Mucosa of descending colon (tissue), 1 donor: ENCODE measurements around the gene HES6.

DNA sequence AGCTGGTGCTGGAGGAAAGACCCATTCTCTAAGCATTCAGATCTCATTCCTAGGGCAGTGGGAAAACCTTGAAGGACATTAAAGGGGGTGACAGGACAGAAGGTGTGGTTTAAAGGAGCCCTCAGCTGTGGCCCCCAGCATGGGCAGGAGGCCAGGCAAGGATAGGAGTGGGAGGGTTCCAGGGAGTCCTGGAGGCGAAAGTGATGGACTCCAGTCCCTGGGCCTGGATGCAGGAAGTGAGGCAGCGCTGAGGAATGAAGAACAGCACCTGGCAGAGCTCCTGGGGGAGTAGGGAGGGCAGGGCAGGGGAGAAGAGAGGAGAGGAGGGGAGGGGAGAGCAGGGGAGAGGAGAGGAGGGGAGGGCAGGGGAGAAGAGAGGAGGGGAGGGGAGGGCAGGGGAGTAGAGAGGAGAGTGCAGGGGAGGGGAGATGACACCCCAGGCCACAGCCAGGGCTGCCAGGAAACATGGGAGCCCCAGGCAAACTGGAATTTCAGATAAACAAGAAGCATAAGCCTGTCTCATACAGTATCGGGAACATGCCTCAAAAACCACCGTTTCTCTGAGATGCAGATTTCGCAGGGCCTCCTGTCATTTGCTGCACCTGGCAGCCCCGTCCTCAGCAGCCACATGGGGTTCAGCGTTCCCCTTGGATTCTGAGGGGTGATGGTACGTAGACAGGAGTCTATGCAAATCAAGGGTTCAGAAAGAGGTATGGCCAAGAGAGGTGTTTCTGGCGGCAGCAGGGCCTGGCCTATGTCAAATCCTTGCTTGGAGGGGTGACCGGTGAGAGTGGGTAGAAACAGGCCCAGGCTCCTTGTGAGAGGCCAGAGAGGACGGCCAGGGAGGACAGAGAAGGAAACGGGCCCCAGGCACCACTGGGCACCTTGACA lies 5.8 kb downstream of the RAMP1 start:
- PRO-cap, result no peak

GRCh38 chr2:237870871-237871729 lies 11.7 kb downstream of the RAMP1 start:
- PRO-cap, result no peak

- PRO-cap, result no peak
These were observed 2.7 kb downstream of the SCLY start for GRCh38 chr2:238063426-238063990.

DNA sequence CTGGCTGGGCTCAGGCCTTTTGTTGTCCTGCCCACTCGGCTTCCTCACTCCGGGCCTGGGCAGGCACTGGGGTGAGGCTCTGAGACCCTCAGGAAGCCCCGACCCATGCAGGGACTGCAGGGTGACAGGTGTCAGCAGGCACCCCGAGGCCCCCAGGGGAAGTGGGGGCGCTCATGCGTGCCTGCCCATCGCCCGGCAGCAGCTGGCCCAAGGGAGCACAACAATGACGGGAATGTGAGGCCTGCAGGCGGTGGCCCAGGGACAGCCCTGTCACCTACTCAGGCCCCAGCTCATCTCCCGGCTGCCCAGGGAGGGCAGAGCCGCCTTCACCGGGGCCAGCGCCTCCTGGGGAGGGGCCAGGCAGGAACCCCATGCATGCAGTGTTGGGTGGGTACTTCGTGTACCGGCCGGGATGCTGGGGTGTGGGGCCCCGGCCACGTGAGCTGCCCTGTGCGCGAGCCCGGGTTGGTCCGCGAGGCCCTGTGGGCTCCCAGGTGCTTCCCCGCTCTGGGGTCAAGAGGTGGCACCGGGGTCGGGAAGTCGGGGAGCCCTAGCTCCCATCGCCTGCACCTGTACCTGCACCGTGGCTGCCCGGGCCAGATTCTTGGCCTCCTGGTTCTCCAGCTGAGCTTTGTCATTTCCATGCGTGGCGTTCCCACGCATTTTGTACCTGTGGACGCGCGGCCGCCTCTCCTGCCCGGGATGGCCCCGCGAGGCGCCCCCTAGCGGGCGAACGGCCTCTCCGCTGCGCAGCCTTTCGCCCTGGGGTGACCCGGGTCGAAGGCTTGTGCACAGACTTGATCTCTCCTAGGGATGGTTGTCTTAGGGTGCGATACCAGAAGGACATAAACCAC lies 793 bp downstream of the KLHL30 start:
- PRO-cap, result no peak

- PRO-cap, result bidirectional peak, plus-strand start at chr2:238240233, minus-strand start at chr2:238240038
These were observed at the start of gene HES6 for GRCh38 chr2:238239766-238240540. HES6 (minus strand) TSS chr2:238240038.

DNA sequence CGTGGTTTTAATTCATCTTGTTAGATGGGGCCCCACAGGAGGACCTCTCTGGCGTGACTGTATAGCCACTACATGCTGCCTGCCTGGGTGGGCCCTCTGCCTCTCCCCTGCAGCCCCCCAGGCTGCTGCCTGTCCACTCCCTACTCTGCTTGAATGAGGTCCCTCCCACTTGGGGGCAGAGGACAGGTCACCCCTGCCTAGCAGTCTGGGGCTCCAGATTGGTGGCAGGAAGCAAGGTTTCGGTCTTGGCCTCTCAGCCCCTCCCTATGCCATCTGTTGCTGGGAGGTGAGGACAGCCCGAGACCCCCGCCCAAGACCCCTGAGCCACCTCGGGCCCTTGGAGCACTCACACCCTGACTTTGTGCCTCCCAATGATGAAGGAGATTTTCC lies 22.0 kb upstream of the HES6 start:
- PRO-cap, result no peak

DNA sequence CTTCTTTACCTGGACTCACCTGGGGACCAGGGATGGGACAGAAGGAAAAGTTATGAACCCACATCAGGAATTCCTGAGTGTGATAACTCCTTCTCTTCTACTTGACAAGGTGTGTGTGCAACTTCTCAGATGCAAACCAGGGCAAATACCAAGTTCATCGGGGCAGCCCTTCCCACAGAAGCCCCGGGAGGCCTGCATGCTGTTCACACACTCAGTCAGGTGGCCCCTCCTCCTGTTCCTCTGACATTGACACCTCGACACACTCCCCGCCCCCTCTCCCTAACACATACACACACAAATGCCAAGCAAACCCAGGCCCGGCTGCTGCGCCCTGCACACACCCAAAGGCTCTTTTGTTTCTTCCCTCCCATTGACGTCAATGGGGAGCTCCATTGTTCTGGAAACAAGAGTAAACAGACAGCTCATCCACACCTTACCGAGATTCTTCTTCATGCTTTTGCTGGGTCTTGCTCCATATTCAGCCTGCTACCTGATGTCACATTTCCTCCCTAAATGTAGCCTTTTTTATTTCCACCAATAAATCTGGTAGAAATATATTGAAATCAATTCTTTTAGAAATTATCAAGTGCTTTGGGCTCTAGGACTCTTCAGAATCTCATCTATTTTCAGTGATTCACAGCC lies 1.7 kb upstream of the PER2 start:
- PRO-cap, result bidirectional peak, plus-strand start at position 402 of the sequence, minus-strand start at position 221 of the sequence

- PRO-cap, result no peak
These were observed 49.0 kb downstream of the TRAF3IP1 start for GRCh38 chr2:238369302-238369795.

GRCh38 chr2:238433471-238433718 lies 6.7 kb downstream of the ASB1 start:
- PRO-cap, result no peak

- PRO-cap, result no peak
These were observed 151.5 kb upstream of the TWIST2 start for GRCh38 chr2:238696346-238696779.

DNA sequence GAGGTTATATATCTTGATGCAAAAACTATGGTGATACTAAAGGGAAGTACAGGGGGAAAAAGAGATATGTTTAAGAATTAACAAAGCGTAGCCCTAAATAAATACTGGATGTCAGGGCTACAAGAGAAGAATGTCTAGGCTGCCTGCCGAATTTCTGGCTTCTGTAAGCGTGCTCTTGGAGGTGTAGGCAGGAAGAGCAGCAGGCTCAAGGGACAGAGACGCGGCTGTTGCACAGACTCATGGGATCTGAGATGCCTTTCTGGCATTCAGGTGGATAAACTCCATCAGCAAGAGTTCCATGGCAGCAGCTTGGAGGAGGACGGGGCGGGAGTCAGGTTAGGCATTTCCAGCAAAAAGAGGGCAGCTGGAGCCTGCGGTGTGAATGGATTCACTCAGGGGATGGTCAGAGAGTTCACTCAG lies 123.2 kb upstream of the TWIST2 start:
- PRO-cap, result no peak

- PRO-cap, result no peak
These were observed 2.1 kb upstream of the TWIST2 start for GRCh38 chr2:238845799-238846156.

DNA sequence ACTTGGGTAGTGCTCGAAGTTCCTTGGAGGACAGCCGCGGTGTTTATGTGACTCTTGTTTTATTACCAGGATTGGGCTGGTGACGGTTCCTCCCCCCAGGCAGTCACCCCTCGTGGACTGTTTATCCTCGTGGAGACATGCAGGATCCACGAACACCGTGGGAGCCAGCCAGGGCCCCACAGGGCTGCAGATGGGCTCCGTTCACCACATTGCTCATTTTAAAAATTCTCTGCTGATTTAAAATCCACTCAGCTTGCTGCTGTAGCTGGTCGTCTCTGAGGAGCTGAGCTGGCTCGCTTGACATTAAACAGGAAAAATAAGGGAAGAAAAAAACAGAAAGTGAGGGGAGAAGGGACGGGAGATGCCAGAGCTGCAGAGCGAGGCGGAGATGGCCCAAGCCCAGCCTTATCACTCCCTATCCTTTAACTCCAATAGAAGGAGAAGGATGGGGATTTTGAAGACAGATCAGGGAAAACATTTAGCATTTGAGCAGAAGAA lies 35.3 kb downstream of the TWIST2 start:
- PRO-cap, result no peak

GRCh38 chr2:238967448-238967993 lies 119.6 kb downstream of the TWIST2 start:
- PRO-cap, result no peak

GRCh38 chr2:238967994-238968359 lies 120.1 kb downstream of the TWIST2 start:
- PRO-cap, result no peak

DNA sequence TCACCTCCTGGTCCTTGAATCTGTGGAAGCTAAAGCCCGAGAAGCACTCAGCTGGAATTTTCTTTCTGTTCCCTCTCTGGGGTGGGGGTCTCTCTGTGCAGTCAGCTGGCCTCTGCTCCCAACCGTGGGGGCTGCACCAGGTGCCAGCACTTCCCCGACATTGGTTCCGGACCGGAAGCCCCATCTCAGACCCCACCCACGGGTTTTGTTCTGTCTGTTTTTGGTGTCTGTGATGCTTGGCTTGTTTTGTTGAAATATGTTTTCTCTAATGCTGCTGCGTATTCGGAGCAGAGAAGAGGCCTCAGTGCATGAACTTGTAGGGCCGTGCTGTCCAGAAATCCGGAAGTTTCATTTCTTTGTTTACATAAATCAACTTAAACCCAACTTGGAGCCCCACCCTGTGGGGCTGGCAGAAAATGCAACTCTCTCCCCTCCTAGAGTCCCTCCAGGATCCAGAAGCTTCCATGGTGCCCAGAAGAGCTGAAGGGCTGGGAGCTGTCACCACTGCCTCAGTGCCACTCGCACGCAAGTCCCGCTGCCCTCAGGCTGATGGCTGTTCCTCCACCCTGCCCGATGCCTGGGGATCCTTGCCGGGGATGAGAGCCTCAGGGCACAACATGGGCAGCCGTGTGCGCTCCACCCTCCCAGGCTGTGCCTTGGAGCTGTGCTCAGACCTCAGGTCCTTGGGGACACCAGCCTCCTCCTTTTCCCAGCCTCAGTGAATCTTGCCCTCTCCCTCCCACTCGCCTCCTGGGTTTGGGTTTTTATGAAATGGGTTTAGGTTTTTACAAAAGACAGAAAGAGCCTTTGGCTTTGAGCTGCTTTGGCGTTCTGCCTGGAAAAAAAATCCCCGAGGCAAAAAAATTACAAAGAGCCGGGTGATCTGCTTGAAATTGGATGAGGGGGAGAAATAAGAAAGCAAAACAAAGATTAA lies 155.0 kb downstream of the TWIST2 start:
- PRO-cap, result no peak

DNA sequence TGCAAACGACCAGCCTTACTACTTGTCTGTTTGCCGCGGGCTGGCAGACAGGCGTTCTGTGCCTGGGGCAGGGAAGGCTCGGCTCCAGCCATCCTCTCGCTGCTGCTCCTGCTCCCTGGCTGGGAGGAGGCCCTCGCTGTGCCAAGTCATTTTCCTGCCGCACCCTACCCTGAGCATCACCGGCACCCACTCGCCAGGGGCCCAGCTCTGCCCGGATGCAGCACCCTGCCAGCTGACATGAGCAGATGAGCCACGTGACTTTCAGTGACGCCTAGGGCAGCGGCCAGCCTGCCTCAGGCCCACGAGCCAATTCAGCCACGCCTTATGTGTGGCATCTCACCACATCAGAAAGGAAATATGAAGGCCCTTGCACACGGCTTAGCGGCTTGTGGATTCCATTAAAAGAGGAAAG lies 250.4 kb downstream of the TWIST2 start:
- PRO-cap, result no peak

DNA sequence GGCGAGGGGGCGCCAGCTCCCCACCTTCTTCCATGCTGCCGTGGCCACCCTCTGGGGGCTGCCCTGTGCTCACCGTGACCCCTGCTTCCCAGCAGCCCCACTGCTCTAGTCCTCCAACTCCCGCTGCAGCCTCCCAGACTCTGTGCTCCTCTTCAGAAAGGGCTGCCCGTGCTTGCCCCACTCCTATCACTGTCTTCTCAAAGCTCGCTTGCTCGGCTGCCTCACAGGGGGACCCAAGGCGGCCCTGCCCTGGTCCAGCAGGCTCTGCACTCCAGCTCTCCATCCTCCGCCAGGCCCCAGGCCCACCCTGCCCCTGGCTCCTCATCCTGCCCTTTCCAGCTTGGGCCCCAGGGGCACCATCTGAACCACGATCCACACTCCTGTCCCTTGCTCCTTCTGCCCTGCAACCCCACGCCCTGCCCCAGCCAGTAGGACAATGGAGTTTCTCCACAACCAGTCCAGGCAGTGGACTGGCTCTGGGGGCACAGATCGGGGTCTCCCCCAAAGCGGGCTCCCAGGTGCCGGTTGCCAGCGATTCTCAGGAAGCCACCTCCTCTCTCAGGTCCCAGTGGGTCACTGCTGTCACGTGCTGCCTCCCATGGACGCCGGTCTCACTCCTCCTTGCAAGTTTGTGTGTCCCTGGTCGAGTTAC lies 238.7 kb downstream of the HDAC4 start:
- PRO-cap, result no peak

DNA sequence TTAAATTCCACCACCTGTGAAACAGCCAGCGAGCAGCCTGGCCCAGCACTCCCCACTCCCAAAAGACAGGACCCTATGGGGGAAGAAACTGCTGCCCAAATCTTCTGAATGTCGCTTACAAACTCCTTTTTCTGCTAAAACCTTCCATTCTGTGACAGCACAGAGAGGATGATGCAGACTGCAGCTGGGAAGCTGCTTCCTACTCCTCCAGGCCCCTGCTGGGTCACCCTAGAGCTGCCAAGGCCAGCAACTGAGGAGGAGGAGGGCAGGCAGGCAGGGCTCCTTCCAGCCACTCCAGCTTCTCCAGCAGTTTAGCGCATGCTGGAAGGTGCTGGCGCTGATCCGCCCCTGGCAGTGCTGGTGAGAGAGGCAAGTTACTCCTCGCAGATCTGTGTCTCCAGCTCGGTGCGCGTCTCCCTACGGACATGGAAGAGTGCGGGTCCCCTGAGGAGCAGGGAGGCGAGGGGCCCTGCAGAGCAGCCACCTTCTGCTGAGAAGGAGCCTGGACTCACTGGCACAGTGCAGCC lies 206.2 kb downstream of the HDAC4 start:
- PRO-cap, result no peak

GRCh38 chr2:239221929-239222759 lies 178.7 kb downstream of the HDAC4 start:
- PRO-cap, result no peak